ReNcell CX (cell line): ENCODE measurements around a stretch of chr2.

DNA sequence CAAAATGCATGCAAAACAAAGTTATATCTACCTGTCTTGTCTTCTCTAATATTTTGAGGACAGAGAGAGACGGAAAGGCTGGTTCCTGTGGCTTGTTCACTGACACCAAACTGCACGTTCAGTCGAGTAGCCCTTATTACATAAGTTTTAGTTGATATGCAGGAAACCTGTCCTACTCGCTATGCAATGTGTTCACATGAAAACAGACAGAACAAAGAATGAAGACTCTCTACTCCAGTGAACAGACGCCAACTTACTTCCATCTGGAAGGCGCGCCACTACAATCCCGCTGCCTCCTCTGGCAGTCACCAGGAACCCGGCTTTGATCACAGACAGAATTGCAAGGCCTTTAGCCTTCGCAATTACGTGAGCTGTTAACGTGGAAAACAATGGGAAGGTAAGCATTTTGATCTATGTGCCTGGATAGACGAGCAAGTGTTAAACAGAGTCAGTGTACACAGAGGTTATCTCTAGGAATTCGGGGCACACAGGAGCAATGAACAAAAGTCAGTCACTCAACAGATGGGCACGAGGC, 14.3 kb downstream of the SH3YL1 start:
- PRO-cap = no peak

DNA sequence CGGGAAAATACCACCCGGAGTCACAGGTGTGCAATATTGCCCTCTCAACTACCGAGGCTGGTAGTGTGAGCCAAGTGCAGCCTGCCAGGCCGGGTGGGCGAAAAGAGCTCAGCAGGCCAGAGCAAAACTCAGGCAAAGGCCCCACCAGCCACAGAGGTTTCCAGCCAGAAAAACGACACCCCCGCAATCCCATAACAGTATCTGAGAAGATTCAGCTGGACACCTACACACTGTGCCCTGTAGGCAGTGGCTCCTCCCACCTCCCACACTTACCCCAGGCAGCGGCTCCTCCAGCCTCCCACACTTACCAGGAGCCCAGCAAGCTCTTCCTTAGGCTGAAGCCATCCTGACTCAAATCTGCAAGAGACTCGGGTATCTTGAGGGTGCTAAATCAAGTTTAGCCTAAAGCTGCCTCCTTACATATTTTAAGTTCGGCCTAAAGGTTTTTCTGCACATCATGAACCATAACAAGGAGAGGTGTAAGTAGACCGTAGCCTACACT, 15.6 kb upstream of the TMEM18 start:
- PRO-cap = no peak

- PRO-cap = no peak
These were observed 212.3 kb downstream of the SNTG2 start for GRCh38 chr2:1162684-1163662.

DNA sequence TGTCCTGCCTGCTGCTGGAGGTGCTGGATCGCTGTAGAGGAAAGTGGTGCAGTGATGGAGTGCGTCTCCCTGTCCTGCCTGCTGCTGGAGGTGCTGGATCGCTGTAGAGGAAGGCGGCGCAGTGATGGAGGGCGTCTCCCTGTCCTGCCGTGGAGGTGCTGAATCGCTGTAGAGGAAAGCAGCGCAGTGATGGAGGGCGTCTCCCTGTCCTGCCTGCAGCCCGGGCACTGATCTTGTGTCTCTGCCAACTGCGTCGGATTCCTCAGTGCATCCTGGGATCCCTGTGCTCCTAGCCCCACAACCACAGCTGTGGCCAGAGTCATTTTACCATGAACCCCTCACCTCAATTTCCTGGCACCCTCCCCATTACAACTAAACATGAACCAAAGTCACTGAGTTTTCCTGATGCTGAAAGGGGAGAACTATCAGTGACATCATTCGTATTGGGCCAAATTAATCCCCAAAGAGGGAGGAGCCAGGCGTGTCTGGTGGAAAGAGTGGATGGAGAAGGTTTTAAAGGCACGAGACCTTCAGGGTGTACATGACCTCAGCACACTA, 190.0 kb upstream of the TPO start:
- PRO-cap = no peak

GRCh38 chr2:1414176-1414544, 897 bp downstream of the TPO start:
- PRO-cap = no peak

- PRO-cap = no peak
These were observed 2.6 kb downstream of the TPO start for GRCh38 chr2:1415896-1416309.

GRCh38 chr2:1518273-1518854, 105.1 kb downstream of the TPO start:
- PRO-cap = no peak

DNA sequence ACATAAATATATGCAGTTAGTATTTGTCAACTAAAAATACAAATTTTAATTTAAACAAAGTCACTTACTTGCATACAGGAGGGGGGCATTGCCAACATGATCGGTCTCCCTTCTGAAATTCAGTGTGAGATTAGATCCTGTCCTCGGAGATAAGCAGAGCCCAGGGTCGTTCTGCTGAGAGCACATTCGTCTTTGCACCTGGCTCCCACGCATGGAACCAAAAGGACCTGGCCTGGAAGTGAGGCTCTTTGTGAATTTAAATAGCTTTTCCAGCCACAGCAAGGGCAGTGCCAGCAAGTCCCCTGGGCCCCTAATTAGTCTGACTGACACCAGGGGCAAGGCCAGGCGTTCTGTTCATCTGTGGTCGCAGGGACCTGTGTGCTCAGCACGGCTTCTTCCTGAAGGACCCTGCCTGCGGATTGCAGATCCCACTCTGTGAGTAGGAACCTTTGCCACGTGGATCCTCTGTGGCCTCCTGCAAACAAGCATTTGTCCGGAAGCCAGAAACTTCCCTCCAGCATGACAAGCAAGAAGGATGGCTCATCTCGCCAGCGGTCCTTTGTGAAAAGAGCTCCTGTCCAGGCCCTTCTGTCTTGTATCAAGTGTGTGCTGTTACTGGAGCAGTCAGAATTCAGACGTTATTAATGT, 128.6 kb downstream of the TPO start:
- PRO-cap = no peak

- PRO-cap = no peak
These were observed 150.5 kb downstream of the PXDN start for GRCh38 chr2:1593904-1594204.

DNA sequence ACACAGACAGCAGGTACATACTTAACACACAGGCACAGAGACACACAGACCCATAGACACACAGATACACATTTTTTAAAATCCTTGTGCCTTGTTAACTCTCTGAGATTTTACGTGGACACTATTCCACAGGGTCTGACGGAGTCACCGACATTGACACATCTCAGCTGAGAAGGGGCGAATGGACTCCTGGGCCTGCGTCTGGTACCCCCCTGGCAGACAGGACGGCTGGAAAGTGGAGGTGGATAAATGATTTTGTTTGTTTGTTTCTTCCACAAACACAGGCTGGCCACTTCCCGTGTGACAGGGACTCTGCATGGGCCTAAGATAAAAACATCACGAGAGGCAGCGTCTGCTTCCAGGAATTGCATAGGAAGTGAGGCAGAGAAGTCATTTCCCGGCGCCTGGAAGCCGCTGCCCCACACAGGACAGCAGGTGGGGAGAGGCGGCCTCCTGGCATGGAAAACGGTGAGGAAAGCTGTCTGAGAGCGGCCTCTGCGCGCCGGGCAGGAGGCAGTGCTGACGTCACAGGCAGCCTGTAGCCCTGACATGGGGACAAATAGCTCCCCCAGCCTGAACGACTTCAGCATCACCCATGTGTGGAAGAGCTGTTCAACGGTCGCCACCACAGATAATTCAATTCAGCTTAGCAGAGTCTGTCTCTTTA, 139.3 kb downstream of the PXDN start:
- PRO-cap = no peak

GRCh38 chr2:1605624-1606226, 138.6 kb downstream of the PXDN start:
- PRO-cap = no peak

- PRO-cap = no peak
These were observed 112.6 kb downstream of the PXDN start for GRCh38 chr2:1631541-1632215.

- PRO-cap = no peak
These were observed 39.3 kb downstream of the PXDN start for GRCh38 chr2:1704971-1705554.

- PRO-cap = no peak
These were observed 2.1 kb downstream of the PXDN start for GRCh38 chr2:1742247-1742567.

GRCh38 chr2:1755686-1756393, 11.5 kb upstream of the PXDN start:
- PRO-cap = no peak

DNA sequence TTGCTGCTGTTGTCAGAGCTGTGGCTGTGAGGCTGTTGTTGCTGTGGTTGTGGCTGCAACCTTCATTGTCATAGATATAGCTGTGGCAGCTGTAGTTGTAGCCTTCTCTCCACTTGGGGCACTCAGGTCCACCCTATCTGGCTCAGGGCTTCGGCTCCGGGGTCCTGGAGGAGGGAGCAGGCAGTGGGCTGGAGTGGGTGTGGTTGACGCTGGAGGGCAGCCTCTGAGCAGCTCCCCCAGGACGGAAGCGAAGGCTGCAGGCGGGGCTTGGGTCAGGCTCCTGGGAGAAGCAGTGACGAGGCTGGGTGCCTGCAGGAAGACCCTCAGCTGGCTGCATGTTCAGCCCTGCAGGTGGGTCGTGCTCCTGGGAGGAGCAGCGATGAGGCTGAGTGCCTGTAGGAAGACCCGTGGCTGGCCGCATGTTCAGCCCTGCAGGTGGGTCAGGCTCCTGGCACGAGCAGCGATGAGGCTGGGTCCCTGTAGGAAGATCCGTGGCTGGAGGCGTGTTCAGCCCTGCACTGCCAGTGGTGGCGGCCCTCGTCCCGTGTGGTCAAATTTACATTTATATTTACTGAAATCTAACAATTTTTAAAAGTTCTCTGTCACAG, 79.1 kb upstream of the PXDN start:
- PRO-cap = no peak

- PRO-cap = no peak
These were observed 411.8 kb upstream of the MYT1L start for GRCh38 chr2:2742939-2743304.

DNA sequence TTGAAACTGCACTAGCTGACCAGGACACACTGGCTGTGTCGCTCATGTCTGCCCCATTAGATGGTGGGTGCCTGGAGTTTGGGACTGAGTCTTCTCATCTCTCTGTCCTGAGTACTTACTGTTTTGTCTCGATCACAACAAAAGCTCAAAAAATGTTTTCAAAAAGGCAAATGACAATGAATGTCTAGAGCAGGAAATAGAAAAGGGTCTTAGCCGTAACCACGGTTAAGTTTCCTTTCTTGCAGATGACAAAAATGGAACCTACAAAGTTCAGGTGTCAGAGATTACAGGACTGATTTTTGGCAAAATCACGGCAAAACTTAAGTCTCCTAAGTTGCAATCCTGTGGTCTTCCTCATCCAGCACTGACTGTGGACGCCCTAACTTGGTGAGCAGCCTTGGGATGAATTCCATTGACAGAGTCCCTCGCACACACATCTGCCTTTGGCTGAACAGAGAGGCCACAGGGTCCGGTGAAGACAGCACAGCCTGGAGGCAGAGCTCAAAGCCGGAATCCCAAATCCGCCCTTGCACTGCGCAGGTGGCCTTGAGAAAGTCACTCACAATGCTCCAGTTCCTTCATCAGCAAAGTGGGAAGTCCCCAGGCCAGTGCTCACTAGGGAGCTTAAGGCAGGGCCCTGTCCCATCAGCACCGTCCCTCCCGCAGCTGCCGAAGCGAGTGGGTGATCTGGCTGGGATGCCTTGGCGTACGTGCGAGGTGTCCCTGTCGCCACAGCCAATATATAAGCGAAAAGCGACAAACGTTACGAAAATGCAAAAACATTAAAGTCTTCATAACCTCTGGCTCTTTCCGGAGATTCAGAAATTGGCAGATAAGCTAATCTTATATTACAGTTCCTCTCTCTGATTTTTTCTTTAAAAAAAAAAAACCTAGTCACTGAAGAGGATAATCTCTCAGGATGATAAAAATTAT, 55.1 kb downstream of the EIPR1 start:
- PRO-cap = no peak

DNA sequence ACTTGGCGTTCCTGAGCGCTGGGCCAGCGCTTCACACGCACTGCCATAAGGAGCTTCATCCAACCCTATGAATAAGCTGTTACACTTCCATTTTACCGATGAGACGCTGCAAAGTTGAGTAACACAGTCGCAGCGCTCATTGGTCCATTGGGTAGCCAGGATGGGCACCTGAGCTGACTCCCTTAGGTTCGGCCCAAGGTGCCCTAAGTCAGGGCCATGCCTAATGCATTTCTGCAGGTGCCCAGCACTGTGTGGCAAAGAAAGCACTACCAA, 482 bp upstream of the EIPR1 start:
- PRO-cap = unidirectional peak, plus-strand start at position 153 of the sequence

- PRO-cap = no peak
These were observed 42.7 kb downstream of the TRAPPC12 start for GRCh38 chr2:3422037-3422677.